GM12892 (cell line): ENCODE measurements around the gene FGFR4.

- RRBS = no CpG with 5 or more reads among the region's 18 CpGs
Measured at GRCh38 chr5:176133538-176134036, 104.6 kb upstream of the SIMC1 start.

DNA sequence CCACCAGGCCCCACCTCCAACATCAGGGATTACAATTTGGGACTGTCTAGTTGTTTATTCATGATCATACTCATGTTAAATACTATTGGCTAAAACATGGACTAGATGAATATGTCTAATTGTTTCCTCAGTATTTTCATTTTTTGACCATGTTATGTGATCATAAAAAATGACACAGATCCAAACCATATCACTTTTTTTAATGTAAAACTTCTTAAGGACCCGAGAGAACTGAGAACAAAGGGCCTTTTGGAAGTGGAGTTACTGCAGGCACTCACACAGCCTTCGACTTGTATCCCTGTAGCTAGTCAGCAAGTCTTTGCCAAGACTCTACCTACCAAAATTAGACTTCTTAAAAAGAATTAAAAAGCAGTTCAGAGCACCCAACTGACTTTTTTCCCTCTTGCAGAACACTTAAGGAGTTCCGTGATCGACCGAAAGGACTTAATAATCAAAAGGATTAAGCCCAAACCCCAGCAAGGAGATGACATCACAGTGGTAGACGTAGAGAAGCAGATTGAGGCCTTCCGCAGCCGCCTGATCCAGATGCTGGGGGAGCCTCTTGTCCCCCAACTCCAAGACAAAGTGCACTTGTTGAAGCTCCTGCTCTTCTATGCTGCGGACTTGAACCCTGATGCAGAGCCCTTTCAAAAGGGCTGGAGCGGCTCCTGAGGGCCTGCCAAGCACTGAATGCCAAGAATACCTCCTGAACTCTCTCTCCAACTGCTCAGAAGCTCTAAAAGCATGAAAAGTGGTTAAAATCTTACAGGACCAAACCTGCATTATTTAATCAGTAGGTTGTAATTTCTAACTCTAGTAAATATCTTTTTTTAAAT is 16.6 kb downstream of the KIAA1191 start:
- RRBS = no CpG with 5 or more reads among the region's 10 CpGs

DNA sequence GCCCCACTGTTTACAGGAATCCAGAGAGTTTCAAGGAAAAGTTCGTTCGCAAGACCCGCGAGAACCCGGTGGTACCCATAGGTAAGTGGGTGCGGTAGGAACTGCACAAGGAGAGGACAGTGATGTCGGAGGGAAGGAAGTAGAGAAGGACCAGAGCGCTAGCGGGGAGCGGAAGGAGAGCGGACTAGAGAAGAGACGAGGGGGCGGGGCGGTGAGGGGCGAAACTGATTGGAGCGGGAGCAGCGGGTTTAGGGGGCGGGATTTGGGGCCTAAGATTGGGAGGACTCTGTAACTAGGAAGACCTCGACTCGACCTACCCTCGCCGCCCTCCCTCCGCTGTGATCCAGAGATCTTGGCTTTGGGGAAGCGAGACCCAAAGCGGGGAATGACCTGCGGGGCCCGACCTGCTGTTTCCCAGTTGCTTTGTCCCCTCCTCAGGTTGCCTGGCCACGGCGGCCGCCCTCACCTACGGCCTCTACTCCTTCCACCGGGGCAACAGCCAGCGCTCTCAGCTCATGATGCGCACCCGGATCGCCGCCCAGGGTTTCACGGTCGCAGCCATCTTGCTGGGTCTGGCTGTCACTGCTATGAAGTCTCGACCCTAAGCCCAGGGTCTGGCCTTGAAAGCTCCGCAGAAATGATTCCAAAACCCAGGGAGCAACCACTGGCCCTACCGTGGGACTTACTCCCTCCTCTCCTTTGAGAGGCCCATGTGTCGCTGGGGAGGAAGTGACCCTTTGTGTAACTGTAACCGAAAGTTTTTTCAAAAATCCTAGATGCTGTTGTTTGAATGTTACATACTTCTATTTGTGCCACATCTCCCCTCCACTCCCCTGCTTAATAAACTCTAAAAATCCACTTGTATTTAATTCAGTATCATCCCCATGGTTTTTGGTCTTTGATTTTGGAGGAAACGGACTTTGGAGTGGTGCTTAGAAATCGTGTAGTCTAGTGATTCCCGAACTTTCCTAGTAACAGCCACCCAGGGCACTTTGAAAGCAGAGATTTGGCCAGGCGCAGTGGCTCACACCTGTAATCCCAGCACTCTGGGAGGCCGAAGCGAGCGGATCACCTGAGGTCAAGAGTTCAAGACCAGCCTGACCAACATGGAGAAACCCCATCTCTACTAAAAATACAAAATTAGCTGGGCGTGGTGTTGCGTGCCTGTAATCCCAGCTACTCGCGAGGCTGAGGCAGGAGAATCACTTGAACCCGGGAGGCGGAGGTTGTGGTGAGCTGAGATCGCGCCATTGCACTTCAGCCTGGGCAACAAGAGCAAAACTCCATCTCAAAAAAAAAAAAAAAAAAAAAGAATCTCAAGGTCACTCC is 806 bp downstream of the HIGD2A start:
- RRBS = no CpG with 5 or more reads among the region's 59 CpGs

DNA sequence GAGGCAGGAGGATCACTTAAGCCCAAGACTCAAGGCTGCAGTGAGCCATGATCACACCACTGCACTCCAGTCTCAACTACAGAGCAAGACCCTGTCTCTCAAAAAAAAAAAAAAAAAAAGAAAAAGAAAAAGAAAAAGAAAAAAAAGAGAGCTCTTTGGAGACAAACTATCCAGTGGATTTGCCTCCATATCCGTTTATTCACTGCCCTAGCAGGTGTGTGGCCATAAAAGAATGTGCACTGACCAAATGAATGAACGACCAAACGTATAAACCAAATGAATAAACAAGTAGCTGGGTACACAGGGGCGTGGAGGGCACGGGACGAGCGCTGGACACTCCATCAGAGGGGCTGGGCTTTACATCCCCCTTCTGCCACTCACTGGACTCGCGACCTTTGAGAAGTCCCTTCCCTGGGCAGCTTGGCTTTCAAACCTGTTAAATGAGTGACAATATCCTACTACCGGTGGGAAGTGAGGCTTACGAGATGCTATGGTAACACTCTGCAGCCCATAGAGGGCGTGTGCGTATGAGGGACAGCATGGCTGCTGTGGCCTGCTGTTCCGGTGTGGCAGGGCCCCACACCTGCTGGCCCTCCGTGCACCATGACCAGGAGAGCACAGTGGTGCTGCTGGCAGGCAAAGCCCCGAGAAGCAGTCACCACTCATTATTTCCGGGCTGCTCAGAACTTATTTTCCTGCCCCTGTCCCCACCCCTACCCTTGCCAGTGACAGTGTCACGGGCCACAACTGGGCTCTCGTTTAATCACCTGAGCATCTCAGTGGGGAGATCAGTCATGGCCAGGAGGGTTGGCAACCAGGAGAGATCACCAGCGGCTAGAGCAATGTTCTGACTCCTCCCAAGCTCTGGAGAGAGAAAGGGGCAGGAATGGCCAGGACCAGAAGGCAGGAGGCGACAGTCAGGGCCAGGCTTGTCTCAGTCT is 10.7 kb downstream of the CLTB start:
- RRBS = no CpG with 5 or more reads among the region's 21 CpGs

DNA sequence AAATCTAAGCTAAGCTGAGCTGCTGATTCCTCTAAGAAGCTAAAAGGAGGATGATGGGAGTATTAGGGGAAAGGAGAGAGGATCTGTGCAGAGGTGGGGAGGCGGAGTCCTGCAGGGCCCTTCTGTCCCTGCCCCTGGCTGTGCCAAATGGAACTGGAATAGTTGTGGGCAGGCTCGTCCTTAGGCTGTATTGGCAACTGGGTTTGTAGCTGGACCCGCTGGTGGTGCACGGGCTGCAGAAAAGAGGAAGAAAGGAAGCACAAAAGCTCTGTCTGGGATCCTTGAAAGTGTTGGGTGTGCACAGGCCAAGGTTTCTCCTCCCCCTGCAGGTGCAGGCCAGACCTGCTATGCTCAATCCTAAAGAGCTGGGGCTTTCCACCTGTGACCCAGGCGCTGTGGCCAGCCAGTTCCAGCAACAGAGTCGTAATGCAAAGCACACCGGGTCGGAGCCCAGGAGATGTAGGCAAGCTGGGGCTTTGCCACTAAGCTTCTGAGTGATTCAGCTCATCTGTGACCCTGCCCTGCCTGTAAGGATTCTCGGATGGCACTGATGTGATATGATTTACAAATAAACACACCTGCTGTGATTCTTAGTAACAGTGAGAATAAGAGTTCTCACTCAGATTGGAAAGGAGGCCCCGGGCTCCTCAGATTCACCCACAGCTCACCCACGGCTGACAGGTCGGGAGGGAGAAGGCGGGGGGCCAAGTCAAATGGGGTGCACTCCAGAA is 9.7 kb downstream of the CLTB start:
- RRBS = no CpG with 5 or more reads among the region's 13 CpGs

DNA sequence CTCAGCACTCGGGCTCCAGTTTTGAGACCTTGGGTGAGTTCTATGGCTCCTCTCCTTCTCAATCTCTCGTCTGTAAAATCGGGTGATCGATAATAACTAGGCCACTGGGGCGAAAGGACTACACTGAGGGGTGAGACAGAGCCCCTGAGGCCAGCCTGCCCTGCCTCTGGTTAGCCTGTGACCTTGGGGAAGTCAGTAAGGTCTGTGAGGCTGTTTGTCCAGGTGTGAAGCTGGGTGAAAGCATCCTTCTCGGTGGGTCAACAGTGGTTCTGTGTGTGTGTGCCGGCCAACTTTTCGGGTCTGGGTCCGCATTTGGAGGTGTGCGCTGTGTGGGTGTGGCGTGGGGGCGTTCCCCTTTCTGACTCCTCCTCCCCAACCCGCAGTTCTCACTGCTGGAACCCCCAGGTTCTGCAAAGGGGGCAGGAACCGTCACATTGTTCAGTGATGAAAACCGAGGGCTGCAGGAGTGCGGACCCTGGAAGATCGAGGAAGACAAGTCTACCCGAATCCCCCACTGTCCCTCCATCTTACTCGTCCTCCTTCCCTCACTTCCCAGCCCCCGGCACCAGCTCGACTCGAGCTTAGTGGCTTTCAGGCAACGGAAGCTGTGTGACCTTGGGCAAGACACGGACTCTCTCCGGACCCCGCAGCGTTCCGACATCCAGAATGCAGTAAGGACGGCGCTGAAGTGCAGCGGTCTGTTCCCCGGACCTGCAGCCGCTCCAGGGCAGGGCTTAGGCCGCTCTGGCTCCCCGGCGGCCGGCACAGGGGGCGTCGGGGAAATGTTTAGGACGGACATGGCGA is 5.1 kb upstream of the RNF44 start:
- RRBS = 3% methylated on average over 20 of the region's 41 CpGs

DNA sequence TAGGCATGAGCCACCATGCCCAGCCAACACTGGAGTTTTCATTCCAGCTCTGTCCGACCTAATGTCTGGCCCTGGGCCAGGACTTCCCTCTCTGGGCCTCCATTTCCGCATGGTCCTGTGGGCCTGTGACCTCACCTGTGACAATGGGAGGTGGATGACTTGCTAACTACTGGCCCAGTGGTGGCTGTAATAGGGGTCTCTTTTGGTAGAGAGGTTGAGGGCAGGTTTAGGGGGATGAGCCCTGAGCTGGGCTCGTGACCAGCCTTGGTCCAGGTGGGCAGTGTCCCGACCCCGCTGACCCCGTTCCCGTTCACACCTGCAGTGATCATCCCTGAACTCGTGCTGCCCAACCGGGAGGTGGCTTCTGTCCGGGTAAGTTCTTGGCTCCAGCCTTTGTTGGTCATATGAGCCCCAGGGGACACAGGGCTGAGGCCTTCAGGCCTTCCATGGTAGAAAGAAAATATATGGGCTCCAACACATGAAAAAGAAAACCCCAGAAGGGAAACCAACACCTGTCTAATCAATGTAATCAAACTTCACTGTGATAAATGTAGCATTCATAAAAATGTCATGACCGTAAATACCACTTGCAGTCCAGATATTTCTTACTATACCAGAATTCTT is 23.4 kb downstream of the GPRIN1 start:
- RRBS = no CpG with 5 or more reads among the region's 11 CpGs

- RRBS = no CpG with 5 or more reads among the region's 7 CpGs
Measured at GRCh38 chr5:176822310-176822864, 12.0 kb downstream of the UNC5A start.

DNA sequence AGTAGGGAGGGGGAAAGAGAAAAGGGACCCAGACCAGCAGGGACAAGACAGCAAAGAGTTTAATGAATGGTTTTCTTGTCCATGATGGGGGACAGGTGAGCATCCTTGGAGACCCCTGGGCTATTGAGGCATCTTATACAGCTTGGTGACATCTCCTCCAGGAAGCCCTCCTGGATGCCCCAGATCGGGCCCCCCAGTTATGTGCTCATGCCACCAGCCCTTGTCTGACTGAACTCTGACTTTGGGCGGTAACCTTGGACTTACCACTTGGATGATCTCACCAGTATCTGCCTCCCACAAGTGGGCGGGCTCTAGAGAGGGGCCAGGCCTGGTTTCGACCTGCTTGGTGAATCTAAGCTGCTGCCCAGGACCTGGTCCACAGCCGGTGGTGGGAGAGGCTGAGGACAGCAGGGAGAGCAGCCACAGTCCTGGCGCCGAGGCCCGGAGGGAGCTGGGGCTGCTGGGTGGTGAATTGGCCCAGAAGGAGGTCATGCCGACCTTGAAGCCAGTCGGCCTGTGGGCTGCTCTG is 36.1 kb downstream of the UNC5A start:
- RRBS = 25% methylated on average over 4 of the region's 10 CpGs

GRCh38 chr5:177086768-177087680 is at the start of gene FGFR4:
Gene FGFR4 (plus strand): TSS chr5:177086915.
- RRBS = 8% methylated on average over 36 of the region's 77 CpGs

DNA sequence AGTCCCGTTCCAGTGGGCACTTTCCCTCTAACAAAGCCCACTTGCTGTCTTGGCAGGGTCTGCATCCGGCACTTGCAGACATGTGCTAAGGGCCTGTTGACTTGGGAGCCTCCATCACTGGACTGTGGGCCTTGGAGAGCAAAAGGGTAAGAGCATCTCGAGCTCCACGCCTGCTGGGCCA is 2.3 kb upstream of the NSD1 start:
- RRBS = no CpG with 5 or more reads among the region's 4 CpGs

- RRBS = no CpG with 5 or more reads among the region's 9 CpGs
Measured at GRCh38 chr5:177306820-177307318, 3.3 kb downstream of the PRELID1 start.

DNA sequence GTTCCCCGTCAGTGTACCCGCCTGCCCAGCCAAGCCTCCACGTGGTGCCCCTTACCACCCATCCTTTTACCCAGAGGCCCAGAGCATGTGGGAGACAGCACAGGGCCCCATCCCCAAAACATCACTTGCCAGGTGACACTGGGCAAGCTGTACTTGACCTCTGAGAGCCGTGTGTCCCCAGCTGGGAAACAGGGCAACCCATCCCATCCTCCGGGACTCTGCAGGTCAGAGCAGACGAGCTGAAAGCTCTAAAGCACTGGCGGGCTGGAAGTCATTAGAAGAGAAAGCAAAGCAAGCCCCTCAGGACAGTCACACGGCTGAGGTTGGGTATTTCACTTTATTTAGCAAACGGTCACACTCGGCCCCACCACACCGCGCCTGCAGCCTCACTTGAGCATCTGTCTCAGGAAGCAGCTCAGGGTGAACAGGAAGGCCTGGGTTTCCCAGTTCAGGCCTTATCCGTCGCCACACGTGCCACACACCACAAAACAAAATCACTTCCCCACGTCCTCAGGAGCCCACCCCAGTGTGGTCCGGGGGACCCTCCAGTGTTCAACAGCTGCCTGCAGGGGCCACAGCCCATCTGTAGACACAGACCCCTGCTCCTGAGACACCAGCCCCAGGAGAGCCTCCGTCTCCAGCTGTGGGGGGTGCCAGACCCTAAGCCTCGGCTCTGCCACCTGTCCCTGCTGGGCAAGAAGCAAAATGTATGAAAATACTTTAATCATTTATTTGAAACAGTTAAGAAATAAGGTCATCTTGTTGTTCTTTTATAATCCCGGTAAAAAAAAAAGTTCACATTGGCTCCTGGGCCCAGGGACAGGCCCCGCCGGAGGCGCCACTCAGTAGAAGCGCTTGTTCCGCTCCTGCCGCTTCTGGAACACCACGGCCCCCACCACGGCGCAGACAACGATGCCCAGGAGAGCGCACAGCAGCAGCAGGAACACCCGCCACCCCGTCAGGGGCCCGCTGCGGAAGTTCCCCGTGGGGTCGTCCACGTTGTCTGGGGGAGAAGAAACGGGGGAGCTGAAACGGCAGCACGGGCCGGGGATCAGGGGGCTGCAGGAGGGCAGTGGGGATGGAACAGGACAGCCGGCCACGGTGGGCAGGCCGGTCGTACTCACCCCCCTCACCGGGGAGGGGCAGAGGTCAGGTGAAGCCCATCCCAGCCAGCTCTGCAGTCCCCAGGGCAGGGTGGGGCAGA is 19.8 kb downstream of the LMAN2 start:
- RRBS = 73% methylated on average over 1 of the region's 47 CpGs

- RRBS = no CpG with 5 or more reads among the region's 26 CpGs
Measured at GRCh38 chr5:177350509-177351522, 652 bp downstream of the LMAN2 start.

- RRBS = 6% methylated on average over 26 of the region's 106 CpGs
Measured at GRCh38 chr5:177403272-177404272, 3.1 kb upstream of the PFN3 start.

DNA sequence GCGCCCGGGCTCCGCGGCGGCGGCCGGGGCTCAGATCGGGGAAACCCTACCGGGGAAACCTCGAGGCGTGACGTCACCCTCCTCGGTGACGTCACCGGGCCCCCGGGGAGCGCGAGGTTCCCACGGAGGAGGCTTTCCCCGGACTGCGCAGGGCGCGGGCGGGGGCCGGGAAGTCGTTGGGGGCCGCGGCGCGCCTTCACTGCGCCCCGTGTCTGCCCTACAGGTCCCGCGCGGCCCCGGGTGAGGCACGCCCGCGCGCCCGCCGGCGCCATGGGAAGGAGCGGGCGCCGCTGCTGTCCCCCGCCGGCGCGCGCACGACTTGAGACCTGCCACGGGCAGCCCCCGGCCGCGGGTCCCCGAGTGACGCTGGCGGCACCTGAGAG is 8.0 kb downstream of the PRR7 start:
- RRBS = under 1% methylated on average over 38 of the region's 59 CpGs

DNA sequence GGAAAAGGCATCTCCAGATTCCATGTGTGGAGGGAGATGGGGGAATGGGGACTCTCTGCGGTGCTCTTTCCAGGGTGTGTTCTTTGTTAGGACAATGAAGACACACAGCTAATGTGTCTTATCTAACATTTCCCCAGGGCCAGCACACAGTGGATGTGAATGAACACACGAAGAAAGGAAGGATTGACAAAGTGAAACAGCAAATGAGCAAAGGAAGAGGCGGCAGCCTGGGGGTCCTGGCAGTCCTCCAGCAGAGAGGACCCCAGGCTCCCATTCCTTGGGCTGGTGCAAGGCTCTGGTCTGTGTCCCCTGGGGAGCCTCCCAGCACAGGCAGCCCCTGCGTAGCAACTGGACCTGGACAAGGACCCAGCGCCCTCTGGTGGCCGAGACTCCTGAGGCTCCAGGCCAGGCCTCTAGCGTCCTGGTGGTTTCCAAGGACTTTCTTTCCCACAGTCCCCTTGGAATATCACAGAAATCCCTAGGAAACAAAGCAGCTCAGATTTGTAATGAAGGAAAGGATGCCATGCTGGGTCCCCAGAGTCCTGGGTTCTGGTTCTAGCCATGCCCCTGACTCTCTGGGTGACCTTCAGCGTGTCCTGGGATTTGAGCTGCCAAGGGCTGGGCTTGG is 3.5 kb upstream of the PDLIM7 start:
- RRBS = no CpG with 5 or more reads among the region's 8 CpGs

- RRBS = 33% methylated on average over 4 of the region's 23 CpGs
Measured at GRCh38 chr5:178117716-178118789, 4.7 kb downstream of the N4BP3 start.

- RRBS = 6% methylated on average over 3 of the region's 10 CpGs
Measured at GRCh38 chr5:178249143-178249674, 16.6 kb upstream of the PHYKPL start.

- RRBS = 68% methylated on average over 2 of the region's 32 CpGs
Measured at GRCh38 chr5:178312462-178313478, 80.2 kb upstream of the PHYKPL start.